Hematopoietic multipotent progenitor cell (in vitro differentiated cells): ENCODE results near the genes SRM, FBXO6, MTHFR and NPPB.

DNA sequence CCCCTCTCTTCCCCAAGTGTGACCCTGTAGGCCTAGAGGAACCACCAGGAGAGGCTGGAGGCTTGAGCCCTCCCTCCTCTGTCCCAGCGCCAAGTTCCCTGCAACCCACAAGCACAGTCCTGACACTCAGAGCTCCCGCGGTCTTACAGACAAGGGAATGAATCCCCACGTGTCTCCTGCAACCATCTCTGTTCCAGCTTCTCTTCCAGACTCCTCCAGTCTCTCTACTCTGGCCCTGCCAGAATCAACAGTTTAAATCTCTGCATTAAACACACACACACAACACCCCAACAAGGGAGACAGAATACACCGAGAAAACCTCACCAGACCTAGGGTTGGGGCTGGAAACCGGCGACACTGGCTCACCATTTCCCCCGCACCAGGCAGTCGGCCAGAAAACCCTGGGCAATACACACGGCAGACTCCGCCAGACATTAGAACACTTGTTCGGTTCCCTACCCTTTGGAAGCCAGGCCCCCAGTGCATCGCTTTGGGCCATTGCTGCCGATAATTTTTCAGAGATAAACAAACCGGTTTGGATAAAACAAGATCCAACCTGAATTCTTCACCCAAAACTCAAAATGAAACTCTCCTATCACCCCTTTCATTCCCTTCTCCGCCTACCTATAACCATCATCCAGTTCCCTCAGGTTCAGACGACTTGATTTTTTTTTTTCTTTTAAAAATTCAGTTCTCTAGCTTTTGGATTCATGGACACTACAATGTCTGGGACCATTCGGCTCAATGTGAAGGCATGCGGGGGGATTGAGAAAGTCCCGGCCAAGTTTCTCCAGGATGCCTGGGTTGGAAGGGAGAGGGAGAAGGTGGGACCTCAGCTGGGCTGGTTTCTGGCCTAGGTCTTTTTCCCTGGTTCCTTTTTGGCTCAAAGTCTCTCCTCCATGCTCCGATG, 21.5 kb downstream of the CASZ1 start:
- CAGE, long polyA plus RNA = no peak

GRCh38 chr1:10795493-10795844, 977 bp downstream of the CASZ1 start:
- CAGE, long polyA plus RNA = no peak

GRCh38 chr1:10803738-10804928, 7.7 kb upstream of the CASZ1 start:
- CAGE, long polyA plus RNA = no peak

DNA sequence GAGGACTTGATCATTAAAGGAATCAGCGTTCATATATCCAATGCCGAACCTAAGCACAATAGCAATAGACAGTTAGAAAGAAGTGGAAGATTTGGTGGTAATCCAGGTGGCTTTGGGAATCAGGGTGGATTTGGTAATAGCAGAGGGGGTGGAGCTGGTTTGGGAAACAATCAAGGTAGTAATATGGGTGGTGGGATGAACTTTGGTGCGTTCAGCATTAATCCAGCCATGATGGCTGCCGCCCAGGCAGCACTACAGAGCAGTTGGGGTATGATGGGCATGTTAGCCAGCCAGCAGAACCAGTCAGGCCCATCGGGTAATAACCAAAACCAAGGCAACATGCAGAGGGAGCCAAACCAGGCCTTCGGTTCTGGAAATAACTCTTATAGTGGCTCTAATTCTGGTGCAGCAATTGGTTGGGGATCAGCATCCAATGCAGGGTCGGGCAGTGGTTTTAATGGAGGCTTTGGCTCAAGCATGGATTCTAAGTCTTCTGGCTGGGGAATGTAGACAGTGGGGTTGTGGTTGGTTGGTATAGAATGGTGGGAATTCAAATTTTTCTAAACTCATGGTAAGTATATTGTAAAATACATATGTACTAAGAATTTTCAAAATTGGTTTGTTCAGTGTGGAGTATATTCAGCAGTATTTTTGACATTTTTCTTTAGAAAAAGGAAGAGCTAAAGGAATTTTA, 9.8 kb downstream of the TARDBP start:
- CAGE, long polyA plus RNA = start-site peak on the minus strand centred at position 75 of the sequence, 60 bp wide, 7 reads

DNA sequence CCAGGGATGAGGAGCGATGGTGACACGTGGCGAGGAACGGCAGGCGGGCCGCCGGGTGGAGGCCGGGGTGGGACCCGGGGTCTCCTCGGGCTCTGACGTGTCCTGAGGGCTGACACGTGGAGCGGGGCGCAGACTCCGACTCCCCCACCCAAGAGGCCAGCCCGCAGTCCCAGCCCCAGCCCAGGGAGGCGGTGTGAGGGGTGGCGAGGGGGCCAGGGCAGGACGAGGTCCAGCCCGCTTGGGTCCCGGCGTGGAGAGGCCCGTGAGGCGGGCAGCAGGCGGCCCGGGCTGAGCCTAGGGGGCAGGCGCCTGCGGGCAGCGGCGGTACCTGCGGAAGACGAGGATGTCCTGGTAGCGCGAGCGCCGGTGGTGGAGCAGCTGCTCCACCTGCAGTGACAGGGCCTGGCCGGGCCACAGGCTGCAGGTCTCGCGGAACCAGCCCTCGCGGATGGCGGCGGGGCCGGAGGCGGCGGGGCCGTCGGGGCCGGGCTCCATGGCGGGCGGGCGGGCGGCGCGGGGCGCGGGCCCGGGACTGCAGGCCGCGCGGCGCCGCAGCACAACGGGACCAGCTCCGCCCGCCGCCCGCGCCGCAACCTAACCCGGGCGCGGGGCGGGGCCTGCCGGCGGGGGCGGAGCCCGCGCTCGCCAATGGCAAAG, at the start of gene SRM:
SRM (minus strand) TSS at position 570 of the 657 bp plus-strand sequence.
- CAGE, long polyA plus RNA = no peak

- CAGE, long polyA plus RNA = no peak
Measured at GRCh38 chr1:11396091-11396314, 83.0 kb upstream of the DISP3 start.

- CAGE, long polyA plus RNA = no peak
Measured at GRCh38 chr1:11499373-11500434, 20.7 kb downstream of the DISP3 start.

GRCh38 chr1:11663889-11664501, at the start of gene FBXO6:
Gene FBXO6, plus strand, starts transcription at chr1:11664200.
- CAGE, long polyA plus RNA = no peak

DNA sequence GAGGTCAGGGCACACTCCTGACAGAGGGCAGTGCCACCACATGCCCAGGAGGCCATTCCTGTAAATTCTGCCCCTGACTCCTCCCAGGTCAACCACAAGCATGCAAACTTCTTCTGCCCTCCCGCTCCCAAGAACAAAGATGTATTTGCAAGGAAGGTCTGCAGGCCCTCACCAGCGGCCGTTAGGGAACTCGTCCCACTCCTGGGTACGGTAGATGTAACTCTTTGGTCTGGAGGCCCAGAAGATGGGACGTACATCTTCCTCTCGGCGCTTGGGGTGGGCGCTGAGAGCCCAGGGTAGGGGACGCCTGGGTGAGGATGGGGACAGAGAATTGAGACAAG, 11.2 kb downstream of the MTHFR start:
- CAGE, long polyA plus RNA = no peak

GRCh38 chr1:11802955-11803384, 2.8 kb downstream of the MTHFR start:
- CAGE, long polyA plus RNA = start-site peak on the minus strand at chr1:11803092-11803176, 19 reads

- CAGE, long polyA plus RNA = no peak
Measured at GRCh38 chr1:11804484-11804731, 1.4 kb downstream of the MTHFR start.

DNA sequence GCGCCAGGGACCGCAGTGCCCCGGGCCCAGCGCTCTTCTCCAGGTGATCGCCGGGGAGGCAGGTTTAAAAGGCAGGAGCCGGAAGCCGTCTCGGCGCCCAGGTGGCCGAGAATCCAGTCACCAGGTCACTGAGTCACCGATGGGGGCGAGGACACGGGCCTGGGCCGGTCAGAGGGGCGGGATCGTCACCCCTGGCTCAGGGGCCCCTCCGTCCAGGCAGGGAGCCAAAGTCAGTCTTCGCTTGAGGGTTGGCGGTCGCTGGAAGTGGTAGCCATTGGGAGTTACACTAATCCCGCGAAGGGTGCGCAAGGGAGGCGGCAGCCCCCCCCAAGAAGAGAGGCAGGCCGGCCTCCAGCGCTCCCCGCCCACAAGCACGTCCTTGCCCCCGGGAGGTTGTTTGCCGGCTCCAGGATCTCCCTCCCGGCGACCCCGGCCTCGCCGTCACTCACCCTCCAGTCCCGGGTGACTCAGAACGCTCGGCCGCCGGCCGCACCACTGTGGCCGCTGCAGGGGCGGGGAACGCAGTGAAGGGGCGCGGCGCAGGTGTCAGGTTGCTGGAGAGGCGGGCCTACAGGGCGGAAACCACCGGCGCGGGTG, at the start of gene MTHFR:
MTHFR (minus strand) TSS at position 526 of the 597 bp plus-strand sequence.
- CAGE, long polyA plus RNA = start-site peak on the minus strand centred at position 527 of the sequence, 64 bp wide, 267 reads

DNA sequence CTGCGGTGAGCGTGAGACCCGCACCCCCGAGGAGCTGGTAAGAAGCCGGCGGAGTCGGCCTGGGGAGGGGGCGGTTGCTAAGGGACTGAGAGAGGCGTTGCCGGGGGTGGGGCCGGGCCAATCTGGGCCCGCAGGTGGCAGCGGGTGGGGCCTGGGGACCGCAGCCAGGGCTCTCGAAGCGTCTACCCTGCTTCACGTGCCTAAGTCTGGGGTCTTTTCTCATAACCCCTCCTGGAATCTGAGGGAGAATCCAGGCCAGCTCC, 253 bp downstream of the CLCN6 start:
- CAGE, long polyA plus RNA = no peak

GRCh38 chr1:11858664-11859314, at the start of gene NPPB:
Gene NPPB, minus strand, starts transcription at chr1:11858945.
- CAGE, long polyA plus RNA = no peak

GRCh38 chr1:11930958-11931367, 3.6 kb upstream of the PLOD1 start:
- CAGE, long polyA plus RNA = no peak

GRCh38 chr1:12051746-12052490, 11.2 kb upstream of the TNFRSF8 start:
- CAGE, long polyA plus RNA = no peak

DNA sequence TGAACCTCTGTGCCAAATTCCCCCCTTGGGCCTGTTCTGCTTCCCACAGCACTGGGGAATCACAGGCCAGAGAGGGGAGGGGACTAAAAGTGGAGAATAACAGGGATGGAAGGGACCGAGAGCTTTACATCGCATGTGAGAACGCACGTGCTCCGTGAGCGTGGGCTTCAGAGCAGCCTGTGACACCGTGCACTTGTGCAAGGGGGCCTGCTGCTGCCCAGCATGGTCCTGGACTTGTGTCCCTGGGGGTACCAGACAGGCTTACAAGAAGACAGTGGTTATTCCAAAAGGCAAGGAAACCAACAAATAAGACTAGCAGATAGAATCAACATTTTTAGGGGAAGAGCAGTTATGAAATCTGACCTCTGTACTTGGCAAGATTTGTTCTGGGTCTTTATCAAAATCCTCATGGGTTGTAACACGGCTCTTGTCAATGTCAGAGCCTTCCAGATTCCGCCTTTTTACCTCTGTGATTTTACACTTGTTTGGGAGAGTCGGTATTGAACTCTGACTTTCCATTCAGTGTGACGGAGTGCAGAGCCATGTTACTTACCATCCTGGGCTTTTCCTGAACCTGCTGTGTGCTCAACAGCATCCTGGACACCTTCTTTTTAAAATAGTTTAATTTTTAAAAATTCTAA, 36.1 kb upstream of the TNFRSF1B start:
- CAGE, long polyA plus RNA = no peak

DNA sequence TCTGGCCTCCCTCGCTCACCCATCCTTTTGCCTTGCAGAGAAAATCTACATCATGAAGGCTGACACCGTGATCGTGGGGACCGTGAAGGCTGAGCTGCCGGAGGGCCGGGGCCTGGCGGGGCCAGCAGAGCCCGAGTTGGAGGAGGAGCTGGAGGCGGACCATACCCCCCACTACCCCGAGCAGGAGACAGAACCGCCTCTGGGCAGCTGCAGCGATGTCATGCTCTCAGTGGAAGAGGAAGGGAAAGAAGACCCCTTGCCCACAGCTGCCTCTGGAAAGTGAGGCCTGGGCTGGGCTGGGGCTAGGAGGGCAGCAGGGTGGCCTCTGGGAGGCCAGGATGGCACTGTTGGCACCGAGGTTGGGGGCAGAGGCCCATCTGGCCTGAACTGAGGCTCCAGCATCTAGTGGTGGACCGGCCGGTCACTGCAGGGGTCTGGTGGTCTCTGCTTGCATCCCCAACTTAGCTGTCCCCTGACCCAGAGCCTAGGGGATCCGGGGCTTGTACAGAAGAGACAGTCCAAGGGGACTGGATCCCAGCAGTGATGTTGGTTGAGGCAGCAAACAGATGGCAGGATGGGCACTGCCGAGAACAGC, 24.4 kb upstream of the TNFRSF1B start:
- CAGE, long polyA plus RNA = no peak

- CAGE, long polyA plus RNA = no peak
Measured at GRCh38 chr1:12152998-12153932, 13.5 kb upstream of the TNFRSF1B start.

GRCh38 chr1:12170150-12170758, 3.5 kb downstream of the TNFRSF1B start:
- CAGE, long polyA plus RNA = no peak